Left colon (tissue), 1 donor: ENCODE measurements around the genes MTFP1 and SELENOM.

GRCh38 chr22:30261019-30261927 is 5.4 kb downstream of the OSM start:
- PRO-cap, result no peak

- PRO-cap, result no peak
These were observed 12.8 kb upstream of the CASTOR1 start for GRCh38 chr22:30301865-30302704.

DNA sequence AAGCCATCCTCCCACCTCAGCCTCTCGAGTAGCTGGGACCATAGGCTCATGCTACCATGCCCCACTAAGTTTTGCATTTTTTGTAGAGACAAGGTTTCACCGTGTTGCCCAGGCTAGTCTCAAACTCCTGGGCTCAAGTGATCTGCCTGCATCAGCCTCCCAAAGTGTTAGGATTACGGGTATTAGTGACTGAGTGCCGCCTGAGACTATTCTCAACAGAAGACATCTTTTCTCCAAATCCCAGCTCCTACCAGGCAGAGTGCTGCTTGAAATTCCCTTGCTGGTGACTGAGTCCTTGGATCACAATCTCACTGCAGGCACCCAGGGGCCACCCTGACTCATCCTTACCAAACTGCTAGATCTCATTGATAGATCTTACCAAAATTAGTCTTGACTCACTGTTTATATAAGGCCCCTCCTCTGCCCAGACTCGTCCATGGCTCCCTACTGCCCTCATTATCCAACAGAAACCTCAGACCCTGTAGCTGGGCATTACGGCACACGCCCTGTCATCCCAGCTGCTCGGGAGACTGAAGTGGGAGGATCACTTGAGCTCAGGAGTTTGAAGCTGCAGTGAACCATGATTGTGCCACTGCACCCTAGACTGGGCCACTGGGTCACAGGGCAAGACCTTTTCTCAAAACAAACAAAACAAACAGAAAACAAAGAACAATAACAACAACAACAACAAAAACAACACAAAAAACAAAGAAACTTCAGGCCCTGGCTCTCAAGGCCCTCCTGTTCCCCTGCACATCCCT is 14.7 kb downstream of the TBC1D10A start:
- PRO-cap, result no peak

GRCh38 chr22:30399426-30399886 is 2.6 kb downstream of the SEC14L2 start:
- PRO-cap, result no peak

DNA sequence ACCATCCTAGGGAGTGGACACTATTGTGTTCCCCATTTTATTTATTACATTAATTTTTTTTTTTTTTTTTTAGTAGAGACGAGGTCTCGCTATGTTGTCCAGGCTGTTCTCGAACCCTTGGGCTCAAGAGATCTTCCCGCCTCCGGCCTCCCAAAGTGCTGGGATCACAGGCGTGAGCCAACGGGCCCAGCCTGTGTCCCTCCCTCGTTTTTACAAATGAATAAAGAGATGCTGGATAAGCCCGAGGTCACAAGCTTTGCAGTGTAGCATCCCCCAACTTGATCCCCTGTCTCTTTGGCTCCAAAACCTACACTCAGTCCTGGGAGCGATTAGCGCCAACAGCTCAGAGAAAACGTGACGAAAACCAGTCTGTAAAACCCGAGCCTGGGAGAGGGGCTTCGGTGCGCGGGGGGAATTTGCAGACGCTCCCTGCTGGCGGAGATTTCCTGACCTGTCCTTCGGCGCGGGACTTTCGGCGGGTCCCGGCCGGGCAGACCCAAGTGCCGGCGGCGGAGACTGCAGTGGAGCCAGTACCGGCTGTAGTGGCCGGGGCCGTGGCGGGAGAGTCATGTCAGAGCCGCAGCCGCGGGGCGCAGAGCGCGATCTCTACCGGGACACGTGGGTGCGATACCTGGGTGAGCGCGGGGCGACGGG is at the start of gene MTFP1:
Gene MTFP1, plus strand, starts transcription at position 457 of the 654 bp plus-strand sequence.
- PRO-cap, result unidirectional peak, plus-strand start at position 441 of the sequence; unidirectional peak, plus-strand start at position 499 of the sequence

GRCh38 chr22:30541804-30542899 is 4.4 kb downstream of the SEC14L6 start:
- PRO-cap, result no peak

- PRO-cap, result no peak
These were observed 9.8 kb downstream of the GAL3ST1 start for GRCh38 chr22:30564699-30565115.

DNA sequence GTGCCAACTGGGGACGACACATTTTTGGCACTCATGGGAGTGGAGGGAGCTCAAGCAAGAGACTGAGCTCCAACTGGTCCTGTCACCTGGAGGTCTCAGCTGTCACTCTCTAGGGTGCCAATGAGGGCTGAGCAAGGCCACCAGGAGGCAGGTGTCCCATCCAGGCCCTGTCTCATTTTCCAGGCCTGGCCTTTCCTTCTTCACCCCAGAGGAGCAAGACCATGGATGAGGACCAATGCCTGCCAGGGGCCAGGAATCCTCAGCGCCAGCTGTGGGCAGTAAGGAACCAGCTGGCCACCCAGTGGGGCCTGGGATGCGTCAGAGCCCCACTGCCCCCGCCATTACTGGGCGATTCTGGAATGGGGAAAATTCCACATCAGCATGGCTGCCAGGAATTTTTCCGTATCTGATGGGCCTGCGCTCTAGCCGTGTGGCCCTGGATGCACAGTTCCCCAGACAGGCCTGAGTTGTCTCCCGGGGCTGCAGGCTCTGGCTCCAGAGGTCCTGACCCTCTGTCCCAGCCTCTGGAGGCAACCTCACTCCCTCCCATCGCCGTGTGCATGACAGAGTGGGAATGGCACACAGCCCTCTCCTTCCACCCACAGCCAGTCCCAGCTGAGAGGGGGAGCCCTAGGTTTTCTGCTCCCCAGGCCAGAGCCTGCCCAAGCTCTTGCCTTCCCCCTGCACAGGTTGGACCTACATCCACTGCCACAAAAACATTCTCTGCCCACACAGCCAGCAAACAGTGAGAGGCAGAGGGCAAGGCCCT is 784 bp upstream of the GAL3ST1 start:
- PRO-cap, result no peak

DNA sequence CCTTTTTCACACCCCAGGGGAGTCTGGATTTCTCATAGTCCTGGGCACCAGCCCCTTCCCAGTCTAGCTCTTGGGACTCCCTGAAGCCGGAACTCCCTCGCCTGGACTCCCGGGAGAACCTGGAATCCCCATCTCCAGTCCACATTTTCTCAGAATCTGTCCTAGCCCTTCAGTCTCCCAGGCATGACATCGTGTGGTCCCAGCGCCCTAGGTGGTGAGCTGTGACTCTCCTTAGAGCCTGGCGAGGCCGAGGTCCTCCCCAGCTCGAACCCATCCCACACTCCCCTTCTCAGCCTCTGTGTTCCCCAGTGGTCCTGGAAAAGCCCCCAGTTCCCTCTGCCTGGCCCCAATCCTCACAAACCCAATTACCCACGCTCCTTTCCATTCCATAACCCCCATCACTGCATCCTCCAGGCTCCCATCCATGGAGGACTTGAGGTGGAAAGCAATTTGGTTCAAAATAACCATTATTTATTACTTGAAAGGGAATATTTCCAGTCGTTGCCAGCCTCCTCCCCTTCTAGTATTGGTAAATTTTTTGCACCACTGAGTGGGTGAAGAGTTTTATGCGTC is 811 bp upstream of the DUSP18 start:
- PRO-cap, result no peak

- PRO-cap, result no peak
These were observed 132.4 kb downstream of the MORC2 start for GRCh38 chr22:30836125-30836692.

- PRO-cap, result no peak
These were observed 30.6 kb downstream of the MORC2 start for GRCh38 chr22:30937812-30938443.

GRCh38 chr22:31078804-31079674 is 2.1 kb upstream of the SMTN start:
- PRO-cap, result bidirectional peak, plus-strand start at chr22:31079365, minus-strand start at chr22:31079085

- PRO-cap, result no peak
These were observed 6.6 kb downstream of the SMTN start for GRCh38 chr22:31087673-31088161.

GRCh38 chr22:31088850-31090138 is 8.2 kb downstream of the SMTN start:
- PRO-cap, result no peak

- PRO-cap, result bidirectional peak, plus-strand start at chr22:31107736, minus-strand start at chr22:31107573
These were observed at the start of gene SELENOM for GRCh38 chr22:31107236-31108036. SELENOM (minus strand) TSS chr22:31107568.

DNA sequence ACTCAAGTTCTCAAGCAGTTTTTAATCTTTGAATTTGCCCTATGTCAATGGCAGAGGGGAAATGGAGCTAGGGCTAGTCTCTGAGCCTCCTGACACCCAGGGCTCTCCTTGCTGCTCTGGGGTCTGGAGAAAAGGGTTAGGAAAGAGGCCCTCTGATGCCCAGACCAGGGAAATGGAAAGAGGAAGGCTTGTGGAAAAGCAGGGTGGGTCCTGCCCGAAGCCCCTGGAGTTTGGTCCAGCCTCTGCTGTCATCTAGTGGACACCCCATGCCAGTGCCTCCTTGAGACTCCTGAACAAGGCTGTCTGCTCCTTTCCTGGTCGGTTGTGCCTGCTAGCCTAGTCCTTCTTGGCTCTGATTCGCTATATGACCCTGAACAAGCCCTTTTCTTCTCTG is 8.6 kb upstream of the PLA2G3 start:
- PRO-cap, result no peak

DNA sequence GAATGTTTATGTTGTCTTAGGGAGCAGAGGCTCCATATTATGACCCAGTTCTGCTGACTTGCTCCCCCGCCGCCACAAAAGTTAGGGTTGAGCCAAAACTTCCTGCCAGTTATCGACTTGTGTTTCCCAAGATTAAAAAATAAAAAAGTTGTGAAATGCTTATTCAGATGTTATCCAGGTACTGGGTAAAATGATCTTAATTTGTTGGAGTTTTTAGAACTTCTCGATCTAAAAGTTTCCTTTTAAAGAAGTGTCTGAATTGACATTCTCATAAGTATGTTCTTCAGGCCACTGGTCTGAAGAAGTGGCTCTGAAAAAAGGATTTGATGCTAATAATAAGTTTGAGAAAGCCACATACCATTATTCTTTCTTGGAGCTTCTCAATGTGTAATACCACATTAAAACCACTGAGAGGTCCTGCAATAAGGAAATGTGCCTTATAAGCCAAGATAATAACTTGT is 2.2 kb downstream of the RNF185 start:
- PRO-cap, result no peak

DNA sequence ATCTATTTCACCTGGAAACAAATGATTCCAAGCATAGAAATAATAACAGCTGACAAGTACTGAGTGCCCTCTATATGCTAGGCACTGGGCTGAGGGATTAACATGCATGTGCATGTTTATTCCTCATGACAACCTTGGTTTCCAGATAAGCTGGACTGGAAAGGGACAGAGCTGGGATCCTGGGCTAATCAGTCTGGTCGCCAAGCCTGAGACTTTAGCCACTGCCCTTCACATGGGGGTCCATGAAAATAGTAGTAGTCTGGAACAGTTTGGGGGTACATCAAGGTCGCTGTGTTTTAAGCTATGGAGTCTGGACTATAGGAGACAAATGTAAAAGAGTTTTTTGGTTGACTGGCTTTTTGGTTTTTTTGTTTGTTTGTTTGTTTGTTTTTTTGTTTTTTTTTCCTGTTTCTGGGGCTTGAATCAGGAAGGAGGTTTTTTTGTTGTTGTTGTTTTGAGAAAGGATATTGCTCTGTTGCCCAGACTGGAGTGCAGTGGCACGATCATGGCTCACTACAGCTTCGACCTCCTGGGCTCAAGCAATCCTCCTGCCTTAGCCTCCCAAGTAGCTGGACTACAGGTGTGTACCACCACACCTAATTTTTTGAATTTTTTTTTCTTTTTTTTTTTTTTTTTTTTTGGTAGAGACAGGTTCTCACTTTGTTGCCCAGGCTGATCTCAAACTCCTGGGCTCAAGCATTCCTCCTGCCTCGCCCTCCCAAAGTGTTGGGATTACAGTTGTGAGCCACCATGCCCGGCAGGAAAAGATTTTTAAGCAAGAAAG is 23.4 kb downstream of the PIK3IP1 start:
- PRO-cap, result no peak

GRCh38 chr22:31288205-31288897 is 3.9 kb downstream of the PIK3IP1 start:
- PRO-cap, result no peak

DNA sequence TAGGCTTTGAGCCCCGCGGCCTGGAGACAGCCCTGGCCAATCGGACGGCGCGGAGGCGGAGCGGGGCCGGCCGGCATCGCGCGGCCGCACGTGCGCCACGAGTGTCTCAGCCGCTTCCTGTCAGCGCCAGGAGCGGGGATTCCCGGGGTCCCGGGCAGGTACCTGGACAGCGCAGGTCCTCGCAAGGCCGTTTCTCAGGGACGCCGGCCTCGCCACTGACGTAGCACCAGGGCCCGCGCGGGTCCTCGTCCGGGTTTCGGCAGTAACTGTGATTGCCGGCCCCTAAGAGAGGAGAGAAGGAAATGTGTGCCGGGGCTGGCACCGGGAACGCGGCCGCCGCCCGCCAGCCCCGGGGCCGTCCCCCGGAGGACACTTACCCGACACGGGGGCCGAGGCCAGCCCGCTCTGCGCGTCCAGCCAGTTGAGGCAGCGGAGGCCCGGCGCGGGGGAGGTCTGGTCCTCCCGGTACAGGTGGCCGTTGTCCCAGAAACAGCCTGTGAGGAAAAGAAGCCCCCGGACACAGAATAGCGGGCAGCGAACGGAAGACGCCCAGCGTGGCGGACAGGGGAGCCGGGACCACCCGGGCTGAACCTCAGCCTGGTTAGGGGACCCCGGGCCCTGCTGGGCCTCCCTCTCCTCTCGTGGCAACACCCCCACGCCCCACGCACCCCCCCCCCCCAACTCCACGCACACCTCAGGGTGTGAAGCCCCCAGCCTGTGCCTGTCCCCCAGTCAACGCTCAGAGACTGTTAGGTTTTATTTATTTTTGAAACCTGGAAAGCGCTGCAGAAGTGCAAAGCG is 1.3 kb downstream of the PIK3IP1 start:
- PRO-cap, result bidirectional peak, plus-strand start at position 104 of the sequence, minus-strand start outside the sequence